ENCODE measurements around the gene POU2F1.

- PRO-cap: no peak
Observed at GRCh38 chr1:164564061-164564903, 5.3 kb downstream of the PBX1 start.

- PRO-cap: no peak
Observed at GRCh38 chr1:164591974-164592684, 33.1 kb downstream of the PBX1 start.

DNA sequence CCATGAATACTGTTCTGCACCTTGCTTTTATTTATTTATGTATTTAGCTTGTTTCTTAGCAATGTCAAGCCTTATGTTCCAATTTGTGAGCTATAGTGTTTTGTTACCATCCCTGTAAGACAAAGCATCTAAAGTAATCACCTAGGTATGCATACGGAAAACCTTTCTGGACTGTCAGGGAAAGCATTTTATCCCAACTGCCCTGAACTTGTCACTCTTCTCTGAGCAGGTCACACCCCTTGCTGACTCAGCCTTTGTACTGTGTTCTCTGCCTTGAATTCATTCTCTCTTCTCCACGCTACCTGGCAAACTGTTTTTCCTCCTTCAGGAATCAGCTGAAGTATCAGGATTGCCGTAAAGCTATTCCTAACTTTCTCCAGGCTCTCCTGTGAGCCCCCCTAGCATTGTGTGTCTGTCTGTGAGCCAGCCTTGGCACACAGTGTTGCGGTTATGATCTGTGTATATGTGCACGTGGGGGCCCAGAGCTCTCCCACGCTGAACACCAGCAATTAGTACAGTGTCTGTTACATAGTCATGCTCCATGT lies 54.2 kb downstream of the PBX1 start:
- PRO-cap: no peak

GRCh38 chr1:164686053-164686496 lies 127.1 kb downstream of the PBX1 start:
- PRO-cap: no peak

DNA sequence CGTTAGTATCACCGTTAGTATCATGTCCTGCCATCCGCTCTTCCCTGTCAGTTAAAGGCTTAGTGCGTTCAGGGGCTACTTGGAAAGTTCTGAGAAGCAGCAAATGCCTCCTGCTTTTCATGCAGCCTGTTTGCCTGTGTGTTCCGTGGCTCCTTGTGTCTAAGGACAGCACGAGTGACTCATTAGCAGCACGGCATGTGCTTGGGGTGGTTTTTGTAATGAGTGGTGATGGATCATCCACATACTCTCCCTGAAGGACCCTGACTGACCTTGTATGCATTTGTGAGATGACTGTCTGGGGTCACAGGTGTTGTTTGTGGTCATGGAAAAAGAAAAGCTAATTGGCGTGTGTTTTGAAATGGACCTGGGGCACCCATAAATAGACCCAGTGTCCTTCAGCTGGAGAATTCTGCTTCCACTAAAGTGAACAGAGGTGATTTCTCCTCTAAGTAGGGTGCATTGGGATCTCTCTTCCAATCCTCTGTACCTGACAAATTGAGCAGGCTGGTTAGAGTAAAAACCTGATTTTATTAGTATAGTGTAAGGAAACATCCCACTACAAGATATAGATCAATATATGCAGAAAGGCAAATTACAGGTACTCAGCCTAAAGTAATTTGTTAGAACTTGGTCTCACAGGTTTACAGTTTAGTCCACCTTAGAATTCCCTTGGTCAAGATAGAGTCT lies 222.0 kb downstream of the PBX1 start:
- PRO-cap: no peak

DNA sequence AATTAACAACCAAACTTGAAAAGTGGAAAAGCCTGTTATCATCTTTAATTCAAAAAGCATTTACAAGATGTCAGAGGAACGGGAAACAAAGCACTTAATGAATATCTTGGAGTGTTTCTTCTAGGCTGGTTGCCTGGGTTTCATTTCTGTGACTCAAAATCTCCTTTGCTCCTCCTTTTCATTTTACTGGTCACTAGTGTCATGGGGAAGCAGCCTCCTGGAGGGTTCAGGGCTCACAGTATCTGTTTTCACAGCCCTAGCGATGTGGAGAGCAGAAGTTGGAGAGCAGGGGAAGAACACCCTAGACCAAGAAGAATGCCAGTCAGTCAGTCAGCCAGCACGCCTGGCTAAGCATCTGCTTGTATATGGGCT lies 8.0 kb downstream of the RXRG start:
- PRO-cap: no peak

GRCh38 chr1:165443703-165444352 lies 1.1 kb downstream of the RXRG start:
- PRO-cap: no peak

GRCh38 chr1:165828291-165828538 lies 801 bp downstream of the UCK2 start:
- PRO-cap: bidirectional peak, plus-strand start at chr1:165828441, minus-strand start at chr1:165828370

- PRO-cap: no peak
Observed at GRCh38 chr1:165891153-165892074, 64.0 kb downstream of the UCK2 start.

DNA sequence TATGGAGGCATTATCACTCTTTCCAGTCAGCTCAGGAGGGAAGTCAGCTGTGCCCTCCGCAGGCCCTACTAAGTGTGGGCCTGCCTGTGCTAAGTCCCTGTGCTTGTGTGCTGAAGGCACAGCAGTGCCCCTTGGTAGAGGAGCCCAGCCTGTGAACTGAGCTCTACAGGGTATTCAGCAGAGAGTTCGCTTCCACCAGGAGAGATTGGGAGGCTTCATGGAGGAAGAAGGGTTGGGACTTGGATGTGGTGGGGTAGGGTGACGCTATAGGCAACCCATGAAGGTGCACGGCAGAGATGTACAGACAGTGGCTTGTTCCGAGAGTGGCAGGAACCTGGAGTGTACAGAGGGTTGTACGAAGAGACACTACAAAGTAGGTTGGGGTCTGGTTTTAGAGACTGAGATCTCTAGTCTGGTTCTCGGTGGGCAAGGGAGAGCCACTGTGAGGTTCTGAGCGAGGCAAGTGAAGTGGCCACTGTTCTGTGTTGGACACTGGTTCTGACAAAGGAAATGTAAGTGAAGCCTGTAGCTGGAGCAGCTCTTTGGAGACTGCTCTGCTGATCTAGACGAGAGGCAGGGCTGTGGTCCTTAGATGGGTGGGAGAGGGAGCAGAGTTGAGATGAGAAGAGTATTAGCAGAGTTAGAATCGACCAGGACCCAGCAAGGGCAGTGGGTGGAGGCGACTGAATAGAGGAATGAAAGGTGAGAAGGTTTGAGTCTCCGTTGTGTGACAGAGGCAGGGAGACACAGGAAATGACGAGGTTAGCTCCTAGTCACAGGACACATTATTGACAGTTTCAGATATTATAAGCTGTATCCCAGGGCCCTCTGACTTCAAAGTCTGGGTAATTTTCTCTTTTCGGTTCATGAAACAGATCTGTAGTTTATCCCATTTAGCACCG lies 69.6 kb downstream of the UCK2 start:
- PRO-cap: no peak

DNA sequence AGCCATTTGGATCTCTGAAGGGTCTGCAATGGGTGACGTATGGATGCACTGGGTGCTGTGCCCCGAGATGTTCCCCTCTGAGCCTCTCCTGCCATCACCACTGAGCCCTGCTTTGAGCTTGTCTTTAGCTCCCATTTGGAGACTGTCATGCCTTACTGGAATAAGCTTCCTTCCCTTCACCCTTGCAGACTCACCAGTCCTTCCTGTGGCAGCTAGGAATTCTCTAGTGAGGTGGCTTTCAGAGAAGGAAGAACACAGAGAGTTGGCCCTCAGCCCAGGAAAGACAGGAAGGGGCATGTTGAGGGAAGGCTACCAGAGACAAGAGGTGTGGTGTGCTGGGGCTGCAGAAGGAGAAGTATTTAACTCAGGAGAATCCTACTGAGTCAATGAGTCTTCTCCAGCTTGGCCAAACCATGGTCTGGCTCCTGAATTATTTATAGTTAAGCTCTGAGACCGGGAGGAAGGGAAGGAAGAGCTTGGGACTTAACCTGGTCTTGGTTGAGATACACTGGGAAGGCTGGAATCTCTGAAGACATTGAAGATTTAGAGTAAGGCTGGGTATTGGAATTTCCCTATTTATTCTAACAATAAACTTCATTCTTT lies 76.3 kb downstream of the UCK2 start:
- PRO-cap: no peak

- PRO-cap: no peak
Observed at GRCh38 chr1:166844153-166845056, 5.1 kb downstream of the POGK start.

GRCh38 chr1:166902139-166902771 lies 26.2 kb upstream of the TADA1 start:
- PRO-cap: no peak

- PRO-cap: no peak
Observed at GRCh38 chr1:167094757-167095184, 896 bp downstream of the STYXL2 start.

- PRO-cap: no peak
Observed at GRCh38 chr1:167137302-167137566, 43.4 kb downstream of the STYXL2 start.

DNA sequence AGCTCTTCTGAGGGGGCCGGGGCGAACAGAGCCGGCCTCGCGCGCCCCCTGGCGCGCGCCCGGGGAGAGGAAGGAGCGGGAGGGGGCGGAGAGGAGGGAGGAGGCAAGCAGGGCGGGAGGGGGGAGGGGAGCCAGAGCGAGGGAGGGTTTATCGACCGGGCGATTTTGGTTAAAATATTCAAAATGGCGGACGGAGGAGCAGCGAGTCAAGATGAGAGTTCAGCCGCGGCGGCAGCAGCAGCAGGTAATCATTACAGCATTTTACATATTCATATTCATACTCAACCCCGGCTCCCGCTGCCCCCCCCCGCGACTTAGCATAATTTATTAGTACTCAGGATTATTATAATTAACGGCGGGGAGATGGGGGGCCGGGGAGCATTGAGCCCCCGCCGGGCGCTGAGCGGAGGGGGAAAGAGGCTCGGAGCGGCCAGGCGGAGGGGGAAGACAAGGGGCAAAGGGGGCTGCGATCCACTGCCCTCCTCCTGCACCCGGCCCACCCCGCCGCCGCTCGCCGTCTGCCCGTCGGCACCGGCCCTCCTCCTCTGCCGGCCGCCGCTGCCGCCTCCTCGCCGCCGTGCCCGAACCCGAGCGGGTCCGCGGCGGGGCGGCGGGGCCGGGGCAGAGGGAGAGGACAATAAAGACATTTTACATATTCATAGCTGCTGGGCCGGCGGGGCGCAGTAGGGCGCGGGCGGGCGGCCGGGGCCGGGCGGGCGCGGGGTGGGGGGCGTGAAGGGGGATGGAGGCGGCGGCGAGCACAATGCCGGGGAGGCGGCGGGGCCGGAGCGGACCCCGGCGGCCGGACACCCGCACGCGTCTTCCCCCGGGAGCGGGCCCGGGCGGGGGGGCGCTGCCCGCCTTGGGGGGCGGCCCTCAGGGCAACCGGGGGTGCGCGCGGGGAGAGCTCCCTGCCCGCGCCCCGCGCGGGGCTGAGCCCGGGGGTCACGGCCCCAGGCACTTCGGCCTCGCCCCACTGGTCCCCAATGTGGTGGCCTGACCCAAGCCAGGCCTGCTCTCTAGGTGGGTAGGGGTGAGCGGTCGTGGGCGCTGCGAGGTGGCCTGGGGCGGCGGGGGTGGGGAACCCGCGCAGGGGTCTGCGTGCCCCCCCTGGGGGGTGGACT lies at the start of gene POU2F1:
TSS of gene POU2F1 (plus strand) at position 172 of the 1,124 bp plus-strand sequence.
- PRO-cap: bidirectional peak, plus-strand start at position 181 of the sequence, minus-strand start outside the sequence; bidirectional peak, plus-strand start at position 683 of the sequence, minus-strand start at position 568 of the sequence

- PRO-cap: no peak
Observed at GRCh38 chr1:167276242-167276910, 55.7 kb downstream of the POU2F1 start.

- PRO-cap: no peak
Observed at GRCh38 chr1:167416207-167417097, 101.9 kb downstream of the CD247 start.

- PRO-cap: no peak
Observed at GRCh38 chr1:167437867-167438818, 80.2 kb downstream of the CD247 start.

GRCh38 chr1:167474183-167474471 lies 44.2 kb downstream of the CD247 start:
- PRO-cap: no peak

Data from osteocyte (in vitro differentiated cells).